ENCODE measurements around the genes LRRFIP2 and VILL.

DNA sequence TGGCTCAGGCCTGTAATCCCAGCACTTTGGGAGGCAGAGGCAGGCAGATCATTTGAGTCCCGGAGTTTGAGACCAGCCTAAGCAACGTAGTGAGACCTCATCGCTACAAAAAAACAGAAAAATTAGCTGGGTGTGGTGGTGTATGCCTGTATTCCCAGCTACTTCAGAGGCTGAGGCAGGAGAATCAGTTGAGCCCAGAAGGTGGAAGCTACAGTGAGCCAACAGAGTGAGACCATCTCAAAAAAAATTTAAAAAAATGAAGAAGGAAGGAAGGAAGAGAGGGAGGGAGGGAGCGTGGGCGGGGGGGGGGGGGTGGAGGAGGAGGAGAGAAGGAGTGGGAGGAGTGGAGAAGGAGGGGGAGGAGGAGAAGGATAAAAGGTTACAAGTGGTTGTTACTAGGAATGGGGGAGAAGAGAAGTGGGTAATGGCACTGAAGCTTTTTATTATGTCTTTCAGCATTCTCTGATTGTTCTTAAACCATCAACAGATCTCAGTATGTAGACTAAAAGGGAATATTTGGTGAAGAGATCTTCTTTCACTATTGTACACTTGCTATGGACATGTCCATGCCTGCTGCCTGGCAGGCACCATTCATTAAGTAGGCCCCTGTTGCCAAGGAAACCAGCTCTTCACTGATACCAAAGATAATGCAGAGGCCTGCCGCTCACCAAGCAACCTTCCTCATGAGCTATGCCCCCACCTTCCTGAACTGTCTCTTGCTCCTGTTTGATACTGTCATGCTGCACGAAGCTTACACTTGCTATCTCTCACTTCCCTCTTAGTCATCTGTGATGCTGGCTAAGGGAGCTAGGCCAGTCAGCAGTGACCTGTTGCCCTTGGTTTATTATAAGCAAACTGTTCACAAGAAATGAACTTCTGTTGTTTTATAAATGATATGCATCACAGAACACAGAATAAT lies 23.3 kb downstream of the EPM2AIP1 start:
- PRO-cap, result no peak

DNA sequence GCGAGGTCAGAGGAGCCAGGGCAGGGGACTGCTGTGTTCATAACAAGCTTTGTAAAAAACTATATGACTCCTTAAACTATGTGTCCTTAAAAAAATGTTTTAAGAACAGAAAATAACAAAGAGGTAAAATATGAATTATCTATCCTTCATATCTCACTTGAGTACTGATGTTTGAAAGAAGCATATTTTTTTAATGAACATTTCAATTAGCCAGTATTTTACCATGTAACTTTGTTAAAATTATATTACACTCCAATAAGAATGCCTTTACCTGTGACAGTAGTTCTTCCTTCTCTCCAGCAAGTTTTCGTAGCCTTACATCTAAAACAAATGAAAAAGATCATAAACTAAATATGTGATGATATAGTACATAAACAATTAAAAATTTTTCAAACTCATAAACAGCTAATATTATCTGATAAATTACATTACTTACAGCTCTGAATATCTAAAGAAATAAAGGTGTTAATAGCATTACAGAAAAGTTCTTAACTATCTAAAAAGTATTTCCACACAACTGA lies 70.2 kb downstream of the MLH1 start:
- PRO-cap, result no peak

GRCh38 chr3:37127329-37127815 lies 47.0 kb downstream of the LRRFIP2 start:
- PRO-cap, result no peak

DNA sequence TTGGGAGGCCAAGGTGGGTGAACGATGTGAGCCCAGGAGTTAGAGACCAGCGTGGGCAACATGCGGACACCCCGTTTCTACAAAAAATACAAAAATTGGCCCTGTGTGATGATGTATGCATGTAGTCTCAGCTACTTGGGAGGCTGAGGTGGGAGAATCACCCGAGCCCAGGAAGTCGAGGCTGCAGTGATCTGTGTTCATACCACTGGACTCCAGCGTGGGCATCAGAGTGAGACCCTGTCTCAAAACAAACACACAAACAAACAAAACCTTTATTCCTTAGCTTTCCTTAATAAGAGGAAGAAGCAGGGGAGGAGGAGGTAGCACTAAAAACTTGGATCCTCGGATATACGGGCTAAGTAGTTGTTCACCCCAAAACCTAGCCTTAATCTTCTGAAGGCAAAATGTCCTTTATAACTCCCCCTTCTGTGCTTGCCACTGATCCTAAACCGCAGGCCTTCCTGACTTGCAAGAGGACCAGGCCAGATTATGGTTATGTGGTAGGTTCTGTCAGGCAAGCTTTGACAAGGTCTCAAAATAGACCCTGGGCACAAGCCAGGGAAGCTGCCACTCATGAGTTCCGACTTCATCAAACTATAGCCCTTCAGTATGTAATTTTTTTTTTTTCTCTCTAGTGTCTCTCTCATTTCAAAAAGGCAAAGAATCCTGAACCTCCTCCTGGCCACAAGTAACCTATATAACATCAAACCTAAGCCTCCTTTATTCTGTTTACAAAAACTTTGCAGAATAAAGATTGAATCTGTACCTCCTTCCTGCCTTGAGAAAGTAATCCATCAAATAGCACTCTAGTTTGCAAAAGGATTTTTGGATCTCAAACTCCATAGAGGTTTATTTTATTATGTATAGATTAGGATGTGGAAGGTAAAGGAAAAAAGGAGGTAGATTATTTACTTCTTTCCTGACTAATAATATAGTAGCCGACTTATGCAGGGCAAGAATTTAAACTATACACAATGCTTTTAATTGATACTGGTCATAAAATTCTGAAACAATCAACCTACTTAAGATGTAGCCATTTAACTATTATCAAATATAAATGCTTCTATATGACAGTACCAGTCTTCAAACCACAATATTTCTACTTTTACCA lies 3.2 kb downstream of the LRRFIP2 start:
- PRO-cap, result no peak

DNA sequence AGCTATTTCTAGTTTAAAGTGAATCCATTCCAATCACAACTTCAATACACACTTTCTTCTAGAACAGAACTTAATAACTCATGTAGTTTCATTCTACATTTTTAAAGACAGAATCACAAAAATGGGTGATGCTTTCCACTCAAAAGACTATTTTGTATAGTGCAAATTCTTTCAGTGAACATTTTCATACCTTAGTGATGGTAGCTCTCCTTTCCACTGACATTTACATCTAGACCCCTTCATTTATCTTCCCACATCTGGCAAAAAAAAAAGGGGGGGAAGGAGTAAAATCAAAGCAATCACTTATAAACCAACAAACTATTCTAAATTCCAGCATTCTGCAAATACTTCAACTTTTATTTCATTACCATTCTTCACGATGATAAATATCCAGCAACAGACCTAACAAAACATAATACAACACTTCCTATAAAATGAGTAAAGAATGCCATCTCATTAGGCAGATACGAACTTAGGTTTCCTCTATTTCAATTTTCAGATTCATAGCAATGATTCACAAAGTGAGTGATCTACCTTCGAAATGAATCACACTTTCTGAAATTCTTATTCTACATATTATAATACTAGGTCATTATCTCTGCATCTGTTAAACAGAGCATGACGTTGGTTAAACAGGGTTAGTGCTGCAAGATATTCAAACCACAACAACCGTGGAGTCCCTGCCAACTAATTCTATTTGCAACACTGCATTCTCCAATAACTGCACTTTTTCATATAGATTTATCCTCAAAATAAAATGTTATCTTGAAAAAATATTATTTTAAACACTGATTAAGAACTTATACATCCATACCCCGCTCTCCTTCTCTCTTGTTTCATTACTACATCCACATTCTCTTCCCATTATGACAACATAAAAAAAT lies at the start of gene LRRFIP2:
TSS of gene LRRFIP2 (minus strand) at position 234 of the 884 bp plus-strand sequence.
- PRO-cap, result no peak

DNA sequence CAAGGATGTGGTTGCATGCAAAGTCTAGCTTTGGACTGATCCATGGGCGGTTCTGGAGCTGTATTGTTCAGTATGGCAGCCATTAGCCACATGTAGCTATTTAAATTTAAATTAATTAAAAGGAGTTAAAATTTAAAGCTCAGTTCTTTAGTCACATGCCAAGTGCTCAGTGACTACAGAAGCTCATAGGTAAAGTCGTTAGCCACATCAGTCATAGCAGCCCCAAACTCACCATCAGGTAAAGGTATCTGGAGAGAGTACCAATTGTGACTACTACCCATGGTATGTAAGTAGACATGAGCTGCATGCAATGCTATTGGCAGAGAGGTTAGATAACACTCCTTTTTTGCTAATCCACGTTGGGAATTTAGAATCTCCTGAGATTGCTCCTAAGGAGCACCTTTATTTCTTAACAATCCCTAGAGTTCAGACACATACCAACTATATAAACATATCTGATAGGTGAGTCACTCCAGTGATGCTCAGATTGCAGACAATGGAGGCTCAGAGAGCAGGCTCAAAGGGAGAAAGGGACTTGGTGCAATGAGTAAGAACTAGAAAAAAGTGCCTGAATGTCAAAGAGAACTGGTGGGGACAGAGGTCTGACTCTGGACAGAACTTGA lies 21.8 kb upstream of the GOLGA4 start:
- PRO-cap, result no peak

GRCh38 chr3:37229513-37230188 lies 13.4 kb upstream of the GOLGA4 start:
- PRO-cap, result no peak

- PRO-cap, result no peak
Observed at GRCh38 chr3:37432454-37433104, 19.4 kb upstream of the ITGA9 start.

- PRO-cap, result unidirectional peak, minus-strand start at chr3:37545642
Observed at GRCh38 chr3:37545586-37546014, 93.7 kb downstream of the ITGA9 start.

DNA sequence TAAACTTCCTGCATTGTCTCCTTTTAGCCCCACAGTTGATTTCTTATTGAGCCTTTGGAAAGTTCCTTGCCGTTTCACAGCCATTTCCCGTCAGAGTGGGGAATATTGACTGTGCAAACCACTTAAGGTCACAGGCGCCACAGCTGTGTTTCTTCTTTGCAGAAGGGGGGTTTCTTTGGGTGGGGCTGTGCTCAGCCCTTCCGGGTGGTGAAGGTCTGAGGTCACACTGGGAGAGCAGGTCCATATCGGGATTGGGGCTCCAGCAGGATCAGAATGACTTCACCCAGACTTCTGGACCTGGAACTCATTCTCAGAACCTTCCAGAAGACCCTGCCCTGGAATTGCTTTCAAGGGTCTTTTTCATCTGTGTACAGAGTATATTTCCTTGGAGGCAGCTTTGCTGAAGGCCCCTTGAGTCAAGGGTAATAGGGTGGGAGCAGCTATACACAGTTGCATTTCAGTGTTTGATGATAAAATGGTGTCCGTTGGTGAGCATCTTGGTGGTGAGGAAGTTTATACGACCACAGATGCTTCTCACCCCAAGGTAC lies 122.7 kb downstream of the ITGA9 start:
- PRO-cap, result no peak

- PRO-cap, result no peak
Observed at GRCh38 chr3:37667396-37667803, 194.3 kb upstream of the CTDSPL start.

- PRO-cap, result no peak
Observed at GRCh38 chr3:37668577-37669727, 192.7 kb upstream of the CTDSPL start.

GRCh38 chr3:37739447-37740143 lies 122.1 kb upstream of the CTDSPL start:
- PRO-cap, result no peak

- PRO-cap, result no peak
Observed at GRCh38 chr3:37856182-37856776, 5.4 kb upstream of the CTDSPL start.

DNA sequence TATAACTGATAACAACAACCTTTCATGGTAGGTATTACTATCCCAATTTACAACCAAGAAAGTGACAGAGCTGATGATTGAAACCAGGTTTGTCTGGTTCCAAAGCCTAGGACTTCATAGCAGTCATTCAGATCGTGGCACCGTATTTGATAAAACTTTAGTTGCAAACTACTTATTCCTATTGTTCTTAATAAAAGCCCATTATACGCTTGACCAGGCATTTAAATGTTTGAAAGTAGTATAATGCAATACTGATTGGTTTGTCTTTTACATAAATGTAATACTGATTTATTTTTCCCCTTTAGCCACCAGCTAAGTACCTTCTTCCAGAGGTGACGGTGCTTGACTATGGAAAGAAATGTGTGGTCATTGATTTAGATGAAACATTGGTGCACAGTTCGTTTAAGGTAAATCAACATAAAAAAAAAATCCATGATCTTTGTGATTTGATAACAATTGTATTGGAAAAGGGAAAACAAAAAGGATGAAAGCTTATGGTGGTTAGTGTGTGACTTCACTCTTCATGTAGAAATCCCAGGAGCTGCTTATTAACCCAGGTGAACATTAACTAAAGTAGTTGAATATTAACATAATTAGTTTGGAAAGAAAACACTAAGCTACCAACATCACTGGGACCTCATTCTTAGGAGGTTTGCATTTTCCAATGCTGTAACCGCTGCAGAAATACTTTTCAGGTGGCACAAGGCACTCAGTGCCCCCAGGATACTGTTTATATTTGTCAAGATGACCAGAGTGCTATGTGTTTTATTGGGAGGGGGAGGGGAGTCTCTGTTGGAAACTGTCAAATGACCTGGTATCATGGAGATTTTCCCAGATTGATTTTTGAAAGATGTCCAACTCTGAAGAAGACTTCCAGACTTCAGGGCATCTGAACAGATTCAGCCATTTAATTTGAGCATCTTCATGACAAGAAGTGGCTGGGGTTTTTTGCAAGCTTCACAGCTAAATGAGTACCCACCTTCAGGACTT lies 26.0 kb upstream of the VILL start:
- PRO-cap, result no peak

DNA sequence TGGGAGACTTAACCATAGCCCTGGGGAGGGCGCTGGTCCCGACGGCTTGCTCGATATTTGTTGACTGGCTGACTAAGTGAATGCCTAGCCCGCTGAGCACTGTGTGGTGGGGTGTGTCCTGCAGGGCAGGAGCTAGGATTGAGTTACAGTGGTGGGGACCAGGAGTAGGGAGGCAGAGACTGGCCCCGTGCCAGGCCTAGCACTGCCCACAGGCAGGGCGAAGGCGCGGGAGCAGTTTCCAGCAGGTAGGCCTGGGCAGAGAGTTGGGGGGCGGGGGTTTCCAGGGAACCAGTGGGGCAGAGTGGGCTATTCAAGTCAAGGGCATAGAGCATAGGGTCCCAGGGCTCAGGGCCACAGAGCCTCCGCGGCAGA lies at the start of gene VILL:
TSS of gene VILL (plus strand) at position 202 of the 372 bp plus-strand sequence.
- PRO-cap, result bidirectional peak, plus-strand start at position 209 of the sequence, minus-strand start at position 55 of the sequence

- PRO-cap, result no peak
Observed at GRCh38 chr3:38151356-38152334, 13.2 kb downstream of the MYD88 start.

DNA sequence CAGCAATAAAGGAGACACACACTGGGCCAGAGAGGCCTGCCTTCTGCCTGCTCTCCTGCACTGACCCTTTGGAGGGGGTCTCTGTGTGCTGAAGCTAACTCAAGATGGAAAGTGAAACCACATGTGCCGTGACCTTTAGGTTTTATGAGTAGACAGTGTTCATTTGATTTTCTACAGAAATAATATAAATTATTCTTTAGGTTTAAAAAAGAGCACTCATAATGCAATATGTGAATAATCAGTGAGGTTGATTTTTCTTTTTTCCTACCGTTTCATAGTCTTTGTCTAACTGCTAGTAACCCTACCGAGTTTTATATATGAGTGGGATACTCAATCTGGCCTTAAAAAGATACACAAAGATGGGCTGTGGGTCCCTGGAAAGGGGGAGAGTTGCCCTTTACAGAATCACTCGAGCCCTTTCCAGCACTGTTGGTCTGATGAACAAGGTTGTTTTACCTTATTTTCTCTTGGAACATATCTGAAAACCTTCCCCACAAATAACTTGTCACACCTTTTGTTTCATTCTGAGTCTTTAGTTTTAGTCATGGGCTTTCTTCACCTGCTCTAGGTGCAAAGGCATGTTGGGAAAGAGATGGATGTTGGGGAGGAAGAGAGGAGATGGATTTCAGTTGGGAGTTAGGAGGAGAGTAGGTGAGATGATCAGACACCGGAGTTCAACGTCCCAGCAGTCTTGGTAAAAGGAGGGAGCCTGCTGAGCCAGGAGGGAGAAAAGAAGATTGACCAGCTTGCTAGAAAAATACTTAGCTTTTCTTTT lies 11.6 kb upstream of the SLC22A13 start:
- PRO-cap, result no peak

DNA sequence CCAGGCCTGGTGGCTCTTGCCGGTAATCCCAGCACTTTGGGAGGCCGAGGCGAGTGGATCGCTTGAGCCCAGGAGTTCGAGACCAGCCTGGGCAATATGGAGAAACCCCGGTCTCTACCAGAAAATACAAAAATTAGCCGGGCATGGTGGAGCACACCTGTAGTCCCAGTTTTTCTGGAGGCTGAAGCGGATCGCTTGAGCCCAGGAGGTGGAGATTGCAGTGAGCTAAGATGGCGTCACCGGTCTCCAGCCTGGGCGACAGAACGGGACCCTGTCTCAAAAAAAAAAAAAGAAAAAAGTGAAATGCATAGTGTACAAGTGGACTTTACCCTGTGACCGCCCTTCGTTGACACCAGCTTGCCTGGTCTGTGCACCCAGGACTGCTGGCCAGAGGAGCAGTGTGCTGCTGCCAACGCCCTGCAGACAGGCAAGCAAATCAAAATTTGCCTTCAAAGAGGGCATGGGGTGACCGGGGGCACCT lies 853 bp downstream of the XYLB start:
- PRO-cap, result no peak

DNA sequence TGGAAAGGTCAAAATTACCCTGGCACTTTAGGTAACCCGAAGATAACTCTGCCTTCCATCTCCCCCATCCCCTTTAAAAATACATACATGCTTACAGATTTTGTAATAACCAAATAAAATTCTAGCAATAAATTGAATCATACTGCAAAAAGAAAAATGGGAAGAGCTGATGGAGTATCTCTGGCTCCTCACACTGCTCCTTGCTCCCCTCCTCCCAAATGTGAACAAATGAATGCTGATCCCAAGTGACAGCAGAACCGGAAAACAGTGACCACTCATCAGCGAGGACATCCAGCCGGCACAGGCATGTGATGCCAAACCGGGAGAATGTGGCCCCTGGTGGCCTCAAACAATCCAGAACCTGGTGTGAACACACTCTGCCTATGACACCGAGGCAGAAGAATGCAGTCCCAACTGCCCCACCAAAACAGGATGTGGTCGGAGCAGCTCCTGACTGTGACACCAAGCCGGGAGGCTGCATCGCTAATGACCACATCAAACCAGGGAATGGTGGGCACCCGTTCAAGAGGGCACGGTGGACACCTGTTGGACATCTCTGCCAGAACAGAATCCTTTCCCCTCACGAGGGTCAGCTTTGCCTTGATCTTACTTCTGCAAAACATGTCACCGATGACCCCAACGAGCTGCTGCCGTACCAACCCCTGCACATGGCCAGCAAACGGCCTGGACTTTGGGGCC lies 15.4 kb downstream of the SCN5A start:
- PRO-cap, result no peak

Measured in jejunum (tissue), 1 donor.